OVCAR3 (cell line): ENCODE measurements around the genes CCM2 and IGFBP1.

GRCh38 chr7:44962353-44963509, 16.1 kb downstream of the MYO1G start:
- RRBS: 46% methylated on average over 21 of the region's 89 CpGs

DNA sequence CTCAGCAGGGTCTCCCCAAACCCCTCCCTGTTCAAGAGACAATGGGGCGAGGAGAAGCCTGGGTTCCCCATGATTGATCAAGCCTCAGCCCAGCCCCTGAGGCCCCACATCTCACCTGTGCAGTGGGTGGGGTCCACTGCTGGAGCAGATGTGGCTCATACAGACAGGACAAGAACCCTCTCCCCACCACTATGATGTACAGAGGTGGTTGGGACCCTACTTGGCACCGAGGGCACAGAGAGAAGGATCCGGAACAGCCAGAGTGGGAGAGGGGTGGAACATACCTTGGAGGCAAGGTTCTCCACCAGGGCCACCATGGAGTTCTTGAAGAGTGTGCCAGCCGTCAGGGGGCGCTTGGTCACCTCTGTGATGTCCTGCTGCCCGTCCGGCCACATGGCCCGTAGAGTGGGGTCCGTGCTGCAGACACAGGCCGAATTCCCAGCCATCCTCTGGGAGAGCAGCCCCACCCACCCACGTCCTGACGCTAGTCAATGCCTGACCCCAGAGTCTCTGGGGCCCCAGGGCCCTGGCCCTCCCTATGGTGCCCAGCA, 11.4 kb downstream of the MYO1G start:
- RRBS: no CpG with 5 or more reads among the region's 12 CpGs

- RRBS: no CpG with 5 or more reads among the region's 6 CpGs
Observed at GRCh38 chr7:44979573-44980154, 849 bp upstream of the MYO1G start.

GRCh38 chr7:45000060-45000946, at the start of gene CCM2:
TSS of gene CCM2 (plus strand) at chr7:45000201.
- RRBS: 4% methylated on average over 24 of the region's 78 CpGs

- RRBS: no CpG with 5 or more reads among the region's 12 CpGs
Observed at GRCh38 chr7:45026848-45027971, 27.2 kb downstream of the CCM2 start.

- RRBS: no CpG with 5 or more reads among the region's 3 CpGs
Observed at GRCh38 chr7:45727546-45727966, 145.3 kb downstream of the CCDC201 start.

DNA sequence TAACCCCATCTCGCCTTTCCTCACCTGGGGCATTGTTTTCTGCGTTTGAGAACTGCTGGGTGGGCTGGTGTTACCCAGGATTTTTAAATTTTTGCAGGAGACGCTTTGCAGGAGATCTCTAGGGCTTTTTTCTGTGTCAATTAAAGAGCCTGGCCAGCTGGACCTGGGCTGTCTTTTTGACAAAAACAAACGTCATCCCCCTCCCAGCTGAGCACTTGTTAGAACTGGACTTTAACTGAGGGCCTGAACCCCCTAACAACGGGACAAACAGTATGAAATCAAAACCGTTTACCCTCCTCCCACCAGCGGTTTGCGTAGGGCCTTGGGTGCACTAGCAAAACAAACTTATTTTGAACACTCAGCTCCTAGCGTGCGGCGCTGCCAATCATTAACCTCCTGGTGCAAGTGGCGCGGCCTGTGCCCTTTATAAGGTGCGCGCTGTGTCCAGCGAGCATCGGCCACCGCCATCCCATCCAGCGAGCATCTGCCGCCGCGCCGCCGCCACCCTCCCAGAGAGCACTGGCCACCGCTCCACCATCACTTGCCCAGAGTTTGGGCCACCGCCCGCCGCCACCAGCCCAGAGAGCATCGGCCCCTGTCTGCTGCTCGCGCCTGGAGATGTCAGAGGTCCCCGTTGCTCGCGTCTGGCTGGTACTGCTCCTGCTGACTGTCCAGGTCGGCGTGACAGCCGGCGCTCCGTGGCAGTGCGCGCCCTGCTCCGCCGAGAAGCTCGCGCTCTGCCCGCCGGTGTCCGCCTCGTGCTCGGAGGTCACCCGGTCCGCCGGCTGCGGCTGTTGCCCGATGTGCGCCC, at the start of gene IGFBP1:
Gene IGFBP1 (plus strand): TSS at position 454 of the 811 bp plus-strand sequence.
- RRBS: 6% methylated on average over 15 of the region's 56 CpGs

DNA sequence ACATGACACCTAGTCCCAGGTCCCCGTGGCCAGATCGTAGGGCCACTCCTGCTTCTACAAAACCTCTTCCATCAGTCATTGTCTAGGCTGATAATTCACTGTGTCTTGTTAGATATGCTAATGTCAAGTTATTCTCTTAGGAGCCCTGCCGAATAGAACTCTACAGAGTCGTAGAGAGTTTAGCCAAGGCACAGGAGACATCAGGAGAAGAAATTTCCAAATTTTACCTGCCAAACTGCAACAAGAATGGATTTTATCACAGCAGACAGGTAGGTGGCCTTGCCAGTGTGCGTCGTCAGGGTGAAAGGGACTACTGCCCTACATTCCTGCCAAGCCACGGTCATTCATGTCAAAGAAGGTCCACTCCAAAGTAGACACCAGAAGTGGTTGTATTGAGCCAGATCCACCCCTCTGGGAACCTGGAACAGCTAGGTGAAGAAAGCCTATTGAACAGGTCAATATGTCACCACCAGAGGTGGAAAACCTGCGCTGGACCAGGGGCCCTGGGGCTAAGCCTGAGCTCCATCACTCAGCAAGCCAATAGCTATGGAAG, 3.6 kb downstream of the IGFBP1 start:
- RRBS: no CpG with 5 or more reads among the region's 8 CpGs

GRCh38 chr7:45916994-45917671, 3.9 kb downstream of the IGFBP3 start:
- RRBS: no CpG with 5 or more reads among the region's 16 CpGs

GRCh38 chr7:46534592-46534857, 613.5 kb upstream of the IGFBP3 start:
- RRBS: no CpG with 5 or more reads among the region's 5 CpGs

- RRBS: no CpG with 5 or more reads among the region's 7 CpGs
Observed at GRCh38 chr7:46568955-46569743, 648.1 kb upstream of the IGFBP3 start.

GRCh38 chr7:46772656-46773148, 809.2 kb downstream of the TNS3 start:
- RRBS: no CpG with 5 or more reads among the region's 1 CpG

- RRBS: no CpG with 5 or more reads among the region's 6 CpGs
Observed at GRCh38 chr7:46801823-46802280, 780.1 kb downstream of the TNS3 start.

GRCh38 chr7:47052891-47053185, 529.1 kb downstream of the TNS3 start:
- RRBS: no CpG with 5 or more reads among the region's 40 CpGs

- RRBS: no CpG with 5 or more reads among the region's 3 CpGs
Observed at GRCh38 chr7:47147021-47147911, 434.6 kb downstream of the TNS3 start.

- RRBS: no CpG with 5 or more reads among the region's 3 CpGs
Observed at GRCh38 chr7:47236879-47237288, 345.0 kb downstream of the TNS3 start.

DNA sequence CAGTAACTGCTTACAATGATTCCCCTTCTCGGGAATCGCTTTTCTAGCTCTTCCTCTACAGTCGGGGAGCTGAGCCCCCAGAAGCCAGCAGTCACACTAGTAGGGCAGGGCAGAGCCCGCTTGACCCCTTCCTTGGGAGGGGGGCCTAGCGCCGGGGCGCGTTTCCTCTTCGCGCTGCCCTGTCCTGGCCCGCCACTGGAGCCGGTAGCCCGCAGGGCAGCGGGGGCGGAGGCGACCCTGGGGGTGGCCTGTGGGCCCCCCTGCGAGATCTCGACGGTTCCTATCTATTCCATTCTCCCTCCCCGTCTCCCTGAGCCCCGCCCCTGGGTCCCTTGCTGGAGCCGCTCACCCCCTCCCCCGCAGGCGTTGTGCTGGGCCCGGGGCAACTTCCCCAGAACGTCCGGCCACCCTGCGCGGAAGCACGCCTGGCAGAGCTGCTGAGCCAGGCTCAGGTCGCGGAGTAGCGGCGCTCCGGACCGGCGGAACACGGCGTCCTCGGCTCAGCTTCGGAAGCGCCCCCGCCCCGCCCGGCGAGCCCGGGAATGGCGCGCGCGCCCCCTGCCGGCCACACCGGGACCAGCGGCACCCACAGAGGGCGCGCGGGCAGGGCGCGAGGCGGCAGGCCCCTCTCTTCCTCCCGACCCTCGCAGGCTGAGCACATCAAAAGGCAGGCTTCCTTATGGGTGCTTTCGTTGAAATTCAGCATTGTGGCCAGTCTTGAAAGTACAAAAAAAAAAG, 327.7 kb downstream of the TNS3 start:
- RRBS: 4% methylated on average over 26 of the region's 63 CpGs

DNA sequence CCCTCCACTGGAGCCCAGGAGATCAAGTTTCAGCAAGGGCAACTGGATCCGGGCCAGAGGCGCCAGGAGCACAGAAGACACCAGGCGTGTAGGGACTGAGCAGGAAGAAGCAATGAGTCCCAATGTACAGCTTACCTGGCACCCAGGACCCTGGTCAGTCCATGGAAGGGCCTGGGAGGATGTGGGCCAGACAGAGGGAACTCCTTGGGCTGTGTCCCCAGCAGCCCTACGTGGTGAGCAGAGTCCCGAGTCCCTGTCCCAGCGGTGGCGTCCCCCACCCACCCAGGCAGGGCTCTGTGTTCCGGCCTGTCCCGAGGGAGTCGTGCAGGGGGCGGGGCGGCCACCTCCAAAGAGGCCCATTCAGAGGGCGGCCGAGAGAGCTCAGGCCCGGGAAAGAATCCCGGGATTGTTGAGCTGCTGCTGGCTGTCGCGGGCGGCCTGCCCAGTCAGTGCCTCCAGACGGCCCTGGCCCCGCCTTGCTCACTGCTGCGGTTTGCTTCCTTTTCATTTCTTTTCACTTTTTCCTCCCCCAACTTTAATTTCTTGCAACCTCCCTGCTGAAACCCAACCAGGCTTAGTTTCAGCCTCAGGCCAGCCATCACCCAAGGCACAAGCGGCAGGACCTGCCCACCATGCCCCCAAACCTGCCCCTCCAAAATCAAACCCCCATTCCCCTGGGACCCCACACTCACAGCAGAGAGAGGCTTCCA, 253.9 kb downstream of the TNS3 start:
- RRBS: 8% methylated on average over 7 of the region's 23 CpGs

DNA sequence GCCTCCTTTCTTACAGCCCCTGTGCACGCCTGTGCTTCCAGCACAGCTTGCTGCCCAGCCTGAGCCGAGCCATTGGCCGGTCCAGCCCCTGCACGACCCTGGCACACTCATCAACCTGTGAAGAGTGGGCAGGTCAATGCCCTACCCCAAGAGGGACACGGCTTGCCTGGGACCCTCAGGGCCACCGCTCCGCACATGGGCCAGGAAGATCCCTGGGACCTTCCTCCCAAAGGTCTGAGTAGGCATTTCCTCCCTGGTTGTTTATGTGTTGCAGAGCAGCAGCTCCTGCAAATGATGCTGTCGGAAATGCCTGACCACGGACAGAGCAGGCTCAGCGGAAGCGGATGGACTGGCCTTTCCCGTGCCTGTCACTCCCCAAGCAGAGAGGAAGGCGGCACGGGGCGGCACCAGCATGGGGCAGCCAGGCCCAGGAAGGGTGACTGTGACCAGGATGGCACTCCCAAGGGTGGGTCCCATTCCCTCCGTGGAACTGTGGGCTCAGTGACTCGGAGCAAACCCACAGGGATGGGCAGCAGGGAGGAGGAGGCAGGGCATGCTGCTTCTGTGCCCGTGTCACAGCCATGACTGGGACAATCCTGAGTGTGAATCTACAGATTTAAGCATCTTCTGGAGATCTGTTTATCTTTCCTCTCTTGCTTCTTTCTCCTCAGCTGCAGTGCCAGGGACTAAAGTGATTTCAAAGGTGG, 252.4 kb downstream of the TNS3 start:
- RRBS: no CpG with 5 or more reads among the region's 18 CpGs

GRCh38 chr7:47341517-47342373, 240.2 kb downstream of the TNS3 start:
- RRBS: 100% methylated on average over 1 of the region's 4 CpGs